Pericardium fibroblast (primary cell): ENCODE results near the gene NLRC5.

- RAMPAGE, long total RNA: no peak
Observed at GRCh38 chr16:54540775-54541383, 254.3 kb upstream of the IRX3 start.

- RAMPAGE, long total RNA: no peak
Observed at GRCh38 chr16:54846773-54847089, 83.9 kb upstream of the IRX5 start.

- RAMPAGE, long total RNA: no peak
Observed at GRCh38 chr16:55325099-55325963, 1.3 kb downstream of the IRX6 start.

GRCh38 chr16:55372999-55373624, 49.1 kb downstream of the IRX6 start:
- RAMPAGE, long total RNA: no peak

- RAMPAGE, long total RNA: no peak
Observed at GRCh38 chr16:55384622-55385276, 60.7 kb downstream of the IRX6 start.

DNA sequence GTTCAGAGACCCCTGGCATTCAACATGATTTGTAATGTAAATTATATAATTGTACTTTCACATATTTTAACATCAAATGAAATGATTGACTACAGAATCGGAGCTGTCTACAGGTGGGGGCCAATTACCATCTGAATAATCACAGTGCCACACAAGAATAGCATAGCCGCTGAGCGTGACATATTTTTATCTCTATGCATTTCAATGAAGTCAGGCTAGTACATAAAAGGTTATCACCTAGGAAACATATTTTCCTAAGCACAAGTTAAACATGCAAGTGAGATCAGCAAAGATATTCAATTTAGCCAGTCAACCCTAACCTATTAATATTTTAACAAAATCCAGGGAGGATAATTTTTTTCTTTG, 66.9 kb downstream of the IRX6 start:
- RAMPAGE, long total RNA: no peak

DNA sequence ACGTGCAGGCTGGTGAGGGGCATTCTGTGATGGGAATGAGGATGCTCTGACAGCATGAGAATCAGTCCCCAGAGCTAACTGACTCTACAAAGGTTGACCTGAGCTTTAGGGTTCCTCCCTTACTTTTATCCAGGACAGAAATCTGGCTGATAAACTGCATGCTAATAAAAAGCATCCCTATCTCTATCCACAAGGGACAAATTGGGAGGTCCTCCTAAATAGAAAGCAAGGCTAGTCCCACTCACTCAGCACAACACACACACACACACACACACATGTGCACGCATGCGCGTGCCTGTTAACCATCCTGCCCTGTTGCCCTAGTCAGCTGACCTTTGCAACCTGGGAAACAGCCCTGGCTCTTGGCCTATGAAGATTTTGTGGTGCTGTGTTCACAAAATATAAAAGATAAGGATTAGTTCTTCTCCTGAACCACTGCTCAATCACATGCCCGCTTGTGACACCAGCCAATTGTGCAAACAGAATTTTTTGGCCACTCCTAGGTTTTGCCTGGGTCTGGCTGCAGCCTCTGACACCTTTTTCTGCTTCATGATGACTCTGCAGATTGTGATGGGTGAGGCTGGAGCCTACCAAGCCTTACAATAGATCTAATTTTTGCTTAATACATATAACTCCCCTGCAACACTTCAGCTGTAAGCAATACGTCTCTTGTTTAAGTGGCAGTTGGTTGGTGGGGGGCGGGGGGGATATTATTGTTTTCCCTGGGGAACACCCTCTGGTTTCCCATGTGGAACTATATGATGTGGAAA, 3.3 kb upstream of the CES1 start:
- RAMPAGE, long total RNA: no peak

DNA sequence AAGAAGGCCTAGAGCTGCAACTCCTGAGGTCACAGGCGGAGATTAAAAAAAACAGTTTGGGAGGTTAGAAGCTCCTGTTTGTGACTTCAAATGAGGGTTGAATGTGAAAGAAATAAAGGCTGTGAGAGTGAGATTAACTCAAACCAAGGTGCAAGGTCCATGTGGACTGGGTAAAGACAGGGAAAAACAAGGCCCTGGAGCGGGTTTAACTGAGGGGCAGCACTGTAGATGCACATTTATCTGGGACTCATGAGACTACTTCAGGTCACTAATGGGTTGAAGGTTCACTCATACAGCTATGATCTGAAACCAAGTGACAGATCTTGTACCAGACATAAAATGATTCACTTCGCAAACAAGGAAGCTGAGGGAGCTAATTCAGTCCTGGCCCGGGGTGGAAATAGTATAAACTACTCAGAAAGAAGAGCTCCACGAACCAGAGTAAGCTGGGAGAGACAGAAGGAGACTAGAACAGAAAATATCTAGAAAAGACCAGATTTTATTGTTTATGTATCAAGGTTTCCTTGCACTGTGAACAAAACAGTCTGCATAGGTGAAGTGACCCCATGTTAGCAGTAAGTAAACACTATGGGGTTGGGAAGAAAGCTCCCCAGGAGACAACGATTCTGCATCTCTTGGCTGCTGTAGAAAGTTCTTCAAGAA, 16.6 kb downstream of the AMFR start:
- RAMPAGE, long total RNA: no peak

GRCh38 chr16:56423638-56424052, 1.7 kb downstream of the AMFR start:
- RAMPAGE, long total RNA: no peak

DNA sequence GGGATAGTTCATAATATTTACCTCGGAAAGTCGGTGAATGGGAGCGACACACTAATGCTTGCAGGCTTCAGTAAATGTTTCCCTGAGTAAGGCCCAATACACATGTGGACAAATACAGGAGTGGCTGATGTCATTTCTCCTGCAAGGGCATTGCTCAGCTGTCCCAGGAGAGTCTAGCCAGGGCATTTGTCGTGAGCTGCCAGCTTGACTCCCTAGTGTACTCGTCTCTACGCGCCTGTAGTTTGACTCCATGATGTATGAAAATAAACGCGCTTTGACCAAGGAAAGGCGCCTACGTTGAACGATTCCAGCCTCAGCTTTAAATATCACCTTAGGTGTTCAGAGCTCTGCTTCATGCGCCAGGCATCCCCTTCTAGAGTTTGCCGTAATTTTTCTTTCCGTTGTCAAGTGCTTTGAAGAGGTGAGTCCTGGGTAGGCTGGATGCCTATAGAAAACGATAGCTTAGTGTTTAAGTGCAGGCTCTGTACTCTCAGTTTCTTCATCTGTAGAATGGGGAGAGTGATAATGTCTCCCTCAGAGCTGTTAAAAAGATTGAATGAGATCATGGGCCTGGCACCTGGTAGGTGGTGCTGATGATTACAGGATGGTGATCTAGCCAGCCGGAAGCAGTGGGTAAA, 894 bp downstream of the OGFOD1 start:
- RAMPAGE, long total RNA: no peak

DNA sequence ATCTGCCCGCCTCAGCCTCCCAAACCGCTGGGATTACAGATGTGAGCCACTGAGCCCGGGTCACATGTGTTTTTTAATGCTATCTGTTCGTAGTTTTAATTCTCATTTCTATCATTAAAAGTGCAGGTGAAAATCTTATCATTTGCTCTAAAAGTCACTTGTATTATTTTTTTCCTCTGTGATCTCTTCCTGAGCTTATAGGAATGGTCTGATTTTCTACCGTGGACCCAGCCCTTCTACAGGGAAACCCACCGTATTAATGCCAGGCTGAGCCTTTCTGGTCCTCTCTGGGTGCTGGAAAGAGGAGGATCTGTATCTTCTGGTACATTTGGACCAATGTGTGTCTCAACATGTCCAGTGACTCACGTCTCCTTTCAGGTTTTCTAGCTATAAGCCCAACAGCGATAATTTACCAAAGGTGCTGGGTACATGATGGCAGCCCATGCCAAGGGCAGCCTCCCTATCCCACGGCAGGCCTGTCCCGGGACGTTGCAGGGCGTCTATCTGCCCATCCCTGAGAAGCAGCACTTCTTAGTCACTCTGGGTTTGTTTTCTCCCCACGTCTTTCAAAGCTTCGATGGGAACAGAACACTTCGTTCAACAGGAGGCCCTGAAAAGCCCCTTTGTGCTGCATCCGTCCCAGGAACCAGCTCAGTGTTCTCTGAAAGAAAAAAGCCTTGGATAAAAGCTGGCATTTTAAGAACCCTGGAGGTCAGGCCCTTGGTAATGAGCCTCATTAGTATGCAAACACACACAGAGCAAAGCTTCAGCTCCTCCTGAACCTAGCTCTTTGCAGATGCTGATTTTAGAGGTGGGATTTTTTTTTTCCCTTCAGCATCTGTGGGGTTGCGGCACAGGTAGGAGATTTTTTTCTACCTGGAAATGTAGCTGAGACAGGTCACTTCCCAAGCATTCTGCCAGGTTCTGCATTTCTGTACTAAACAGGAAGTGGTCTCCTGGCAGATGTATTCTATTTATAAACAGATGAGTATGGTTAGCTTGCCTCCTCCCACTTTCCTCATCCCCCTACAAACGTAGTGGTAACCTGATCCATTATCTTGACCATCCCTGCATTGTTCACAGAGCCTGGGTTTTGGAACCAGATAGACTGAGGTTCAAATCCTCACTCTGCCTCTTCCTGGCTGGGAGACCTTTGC, 17.7 kb upstream of the MT4 start:
- RAMPAGE, long total RNA: no peak

DNA sequence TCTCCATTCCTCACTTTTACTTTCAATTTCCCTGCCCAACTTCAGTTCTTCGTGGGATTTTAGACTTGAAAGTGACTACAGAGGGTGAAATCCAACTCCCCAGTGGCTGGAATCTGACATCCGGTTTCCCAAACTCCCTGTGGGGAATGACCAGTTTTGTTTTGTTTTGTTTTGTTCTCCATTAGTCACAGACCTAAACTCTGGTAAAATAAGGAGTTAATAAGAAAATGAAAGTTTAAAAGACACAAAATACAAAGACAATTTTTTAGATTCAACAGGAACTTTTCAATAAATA, 1.3 kb downstream of the MT2A start:
- RAMPAGE, long total RNA: no peak

- RAMPAGE, long total RNA: no peak
Observed at GRCh38 chr16:56658137-56658782, 501 bp downstream of the MT1F start.

GRCh38 chr16:56915765-56916264, 16.1 kb upstream of the HERPUD1 start:
- RAMPAGE, long total RNA: no peak

- RAMPAGE, long total RNA: no peak
Observed at GRCh38 chr16:56983269-56983955, 5.9 kb upstream of the NLRC5 start.

DNA sequence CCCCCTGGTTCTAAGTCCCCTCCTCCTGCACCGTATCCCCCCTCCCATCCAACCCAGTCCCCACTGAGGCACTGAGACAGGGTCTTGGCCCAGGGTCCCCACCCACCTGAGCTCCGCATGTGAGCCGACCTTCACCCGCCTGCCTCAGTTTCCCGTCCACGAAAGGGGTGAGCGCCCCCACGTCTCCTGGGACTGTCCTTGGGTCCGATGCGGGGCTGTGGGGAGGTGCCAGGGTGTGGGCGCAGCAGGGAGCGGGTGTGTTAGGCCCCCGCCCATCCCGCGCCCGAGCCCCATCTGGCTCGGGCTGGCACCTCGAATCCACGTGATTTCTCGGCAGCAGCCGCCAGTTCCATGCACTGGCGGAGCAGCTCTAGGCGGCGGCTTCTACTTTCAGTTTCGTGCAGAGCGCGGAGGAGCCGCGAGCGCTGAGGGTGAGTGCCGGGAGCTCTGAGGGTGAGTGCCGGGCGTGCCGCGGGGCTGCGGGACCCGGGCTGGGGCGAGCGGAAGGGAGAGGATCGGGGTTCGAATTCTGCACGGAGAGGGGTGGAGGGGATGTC, at the start of gene NLRC5:
Gene NLRC5, plus strand, starts transcription at position 393 of the 557 bp plus-strand sequence.
- RAMPAGE, long total RNA: no peak

DNA sequence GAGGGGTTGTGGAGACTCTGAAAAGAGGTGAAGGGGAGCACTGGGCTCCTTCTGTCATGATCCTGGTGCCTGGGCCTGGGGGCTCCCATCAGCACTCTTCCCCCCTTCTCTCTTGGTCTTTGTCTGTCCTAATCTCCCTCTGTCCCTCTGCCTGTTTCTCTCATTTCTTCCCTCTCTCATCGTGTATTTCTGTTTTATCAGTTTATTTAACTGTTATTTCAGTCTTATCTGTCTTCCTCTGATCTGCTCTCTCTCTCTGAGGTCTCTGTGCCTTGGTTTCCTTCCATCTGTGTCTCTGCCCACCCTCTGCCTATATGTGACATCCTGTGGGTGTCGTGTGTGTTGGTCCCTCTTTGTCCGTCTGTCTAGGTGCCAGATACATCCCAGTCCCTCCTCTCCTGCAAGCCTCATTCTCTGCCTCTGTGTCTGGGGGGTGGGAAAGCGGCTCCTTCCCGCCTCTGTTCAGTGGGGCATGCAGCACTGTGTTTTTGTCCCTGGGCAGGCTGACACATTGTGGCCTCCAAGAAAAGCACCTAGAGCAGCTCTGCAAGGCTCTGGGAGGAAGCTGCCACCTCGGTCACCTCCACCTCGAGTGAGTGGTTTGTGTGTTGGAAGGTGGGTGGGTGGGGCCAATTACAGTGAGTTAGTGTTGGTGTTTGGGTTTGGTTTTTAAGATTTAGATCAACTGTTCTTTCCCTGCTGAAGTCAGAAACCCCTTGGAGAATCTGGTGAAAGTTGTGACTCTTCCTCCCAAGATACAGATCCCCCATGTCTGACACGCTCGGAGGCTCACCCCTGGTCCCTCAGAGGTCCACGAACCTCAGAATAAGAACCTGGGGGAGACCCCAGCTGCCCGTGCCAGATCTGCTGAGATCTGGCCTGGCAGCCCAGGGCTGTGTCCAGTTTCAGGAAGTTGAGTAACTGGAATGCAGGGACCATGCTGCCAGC, 51.1 kb upstream of the CPNE2 start:
- RAMPAGE, long total RNA: no peak

- RAMPAGE, long total RNA: no peak
Observed at GRCh38 chr16:57062161-57062810, 30.1 kb upstream of the CPNE2 start.

DNA sequence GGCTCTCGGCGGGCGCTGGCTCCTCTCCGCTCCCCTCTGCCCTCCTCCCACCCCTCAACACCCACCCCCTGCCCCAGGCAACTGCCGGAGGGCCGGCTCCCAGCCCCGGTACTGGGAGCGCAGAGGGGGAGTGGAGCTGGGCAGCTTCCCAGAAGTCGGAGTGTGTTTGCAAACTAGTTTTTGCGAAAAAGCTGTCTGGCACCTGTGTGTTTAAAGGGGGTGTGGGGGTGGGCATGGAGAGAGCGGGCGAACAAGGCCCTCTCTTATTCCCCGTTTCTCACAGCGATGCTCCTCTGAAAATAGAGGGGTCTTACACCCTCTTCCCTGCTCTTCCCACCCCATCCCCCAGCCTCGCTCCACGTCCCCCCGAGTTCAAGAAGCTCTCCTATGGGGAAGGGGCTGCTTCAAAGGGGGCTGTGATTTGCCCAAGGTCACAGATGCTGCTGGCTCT, 812 bp downstream of the CPNE2 start:
- RAMPAGE, long total RNA: no peak

- RAMPAGE, long total RNA: no peak
Observed at GRCh38 chr16:57253244-57253627, 8.2 kb downstream of the ARL2BP start.